Placental epithelial cell (primary cell): ENCODE results near the genes OR5AC2, OR5K4 and CLDND1.

GRCh38 chr3:84805122-84805602, 153.6 kb upstream of the CADM2 start:
- CAGE, long polyA plus RNA, result no peak

GRCh38 chr3:85504230-85505423, 545.8 kb downstream of the CADM2 start:
- CAGE, long polyA plus RNA, result no peak

- CAGE, long polyA plus RNA, result no peak
These were observed 6.1 kb downstream of the VGLL3 start for GRCh38 chr3:86984811-86985346.

- CAGE, long polyA plus RNA, result no peak
These were observed 97.6 kb upstream of the VGLL3 start for GRCh38 chr3:87088487-87088916.

GRCh38 chr3:88121633-88122272, 28.0 kb upstream of the C3orf38 start:
- CAGE, long polyA plus RNA, result no peak

GRCh38 chr3:88151359-88151742, 1.6 kb downstream of the C3orf38 start:
- CAGE, long polyA plus RNA, result no peak

DNA sequence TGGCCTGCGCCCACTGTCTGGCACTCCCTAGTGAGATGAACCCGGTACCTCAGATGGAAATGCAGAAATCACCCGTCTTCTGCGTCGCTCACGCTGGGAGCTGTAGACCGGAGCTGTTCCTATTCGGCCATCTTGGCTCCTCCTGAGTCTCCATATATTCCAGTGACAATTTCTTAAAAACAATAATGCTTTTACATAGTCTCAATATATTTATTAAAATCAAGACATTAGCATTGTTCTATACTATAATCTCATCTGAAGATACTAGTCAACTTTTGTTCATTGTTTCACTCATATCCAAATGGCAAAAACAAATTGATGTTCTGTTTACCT, 244.0 kb downstream of the EPHA3 start:
- CAGE, long polyA plus RNA, result no peak

GRCh38 chr3:97935699-97936022, 36.6 kb downstream of the RIOX2 start:
- CAGE, long polyA plus RNA, result no peak

DNA sequence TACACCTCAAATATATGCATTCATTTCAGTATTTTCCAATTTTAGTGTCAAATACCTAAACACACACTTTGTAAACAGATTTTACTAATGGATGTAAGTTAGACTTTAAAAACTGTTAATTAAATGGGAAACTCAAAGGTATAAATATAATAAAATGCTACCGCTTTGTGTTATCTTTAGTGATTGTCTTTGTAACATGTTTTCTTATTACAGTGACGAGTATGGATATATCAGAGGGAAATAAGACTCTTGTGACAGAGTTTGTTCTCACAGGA, at the start of gene OR5AC2:
Gene OR5AC2 (plus strand): TSS at position 222 of the 275 bp plus-strand sequence.
- CAGE, long polyA plus RNA, result no peak

GRCh38 chr3:98353641-98354051, at the start of gene OR5K4:
Gene OR5K4 (plus strand): TSS chr3:98353854.
- CAGE, long polyA plus RNA, result no peak

DNA sequence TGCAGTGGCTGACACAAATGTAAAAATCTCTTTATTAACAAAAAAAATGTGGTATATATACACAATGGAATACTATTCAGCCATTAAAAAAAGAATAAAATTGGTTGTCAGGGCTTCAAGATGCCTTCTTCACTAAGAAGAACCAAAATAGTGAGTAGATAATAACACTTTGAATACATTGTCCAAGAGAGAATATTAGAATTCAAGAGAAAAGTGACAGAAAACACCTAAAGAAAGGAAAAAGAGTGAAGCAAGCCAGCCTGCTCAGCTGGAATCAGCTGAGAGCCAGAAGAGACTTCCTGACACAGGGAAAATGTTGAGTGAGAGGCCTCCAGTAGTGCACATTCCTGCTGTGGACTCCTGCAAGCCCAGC, 35.1 kb upstream of the OR5K1 start:
- CAGE, long polyA plus RNA, result no peak

- CAGE, long polyA plus RNA, result no peak
These were observed at the start of gene CLDND1 for GRCh38 chr3:98522499-98523356. Gene CLDND1 (minus strand): TSS chr3:98522902.

- CAGE, long polyA plus RNA, result no peak
These were observed 21.4 kb downstream of the GPR15 start for GRCh38 chr3:98553100-98553660.

- CAGE, long polyA plus RNA, result no peak
These were observed 28.9 kb downstream of the CPOX start for GRCh38 chr3:98564340-98565085.

DNA sequence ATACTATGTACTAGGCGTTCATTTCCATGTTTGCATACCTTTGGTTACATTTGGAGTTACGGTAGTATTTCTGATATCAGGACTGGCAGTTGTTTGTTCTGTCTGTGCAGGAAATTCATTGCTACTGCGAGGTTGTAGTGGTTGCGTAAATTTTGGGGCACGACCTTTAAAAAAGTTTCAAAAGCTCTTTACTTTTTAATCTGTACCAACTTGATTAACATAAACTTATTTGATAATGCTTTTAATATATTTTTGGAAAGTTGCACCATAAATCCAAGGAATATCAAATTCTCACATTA, 48.0 kb downstream of the ST3GAL6 start:
- CAGE, long polyA plus RNA, result no peak

DNA sequence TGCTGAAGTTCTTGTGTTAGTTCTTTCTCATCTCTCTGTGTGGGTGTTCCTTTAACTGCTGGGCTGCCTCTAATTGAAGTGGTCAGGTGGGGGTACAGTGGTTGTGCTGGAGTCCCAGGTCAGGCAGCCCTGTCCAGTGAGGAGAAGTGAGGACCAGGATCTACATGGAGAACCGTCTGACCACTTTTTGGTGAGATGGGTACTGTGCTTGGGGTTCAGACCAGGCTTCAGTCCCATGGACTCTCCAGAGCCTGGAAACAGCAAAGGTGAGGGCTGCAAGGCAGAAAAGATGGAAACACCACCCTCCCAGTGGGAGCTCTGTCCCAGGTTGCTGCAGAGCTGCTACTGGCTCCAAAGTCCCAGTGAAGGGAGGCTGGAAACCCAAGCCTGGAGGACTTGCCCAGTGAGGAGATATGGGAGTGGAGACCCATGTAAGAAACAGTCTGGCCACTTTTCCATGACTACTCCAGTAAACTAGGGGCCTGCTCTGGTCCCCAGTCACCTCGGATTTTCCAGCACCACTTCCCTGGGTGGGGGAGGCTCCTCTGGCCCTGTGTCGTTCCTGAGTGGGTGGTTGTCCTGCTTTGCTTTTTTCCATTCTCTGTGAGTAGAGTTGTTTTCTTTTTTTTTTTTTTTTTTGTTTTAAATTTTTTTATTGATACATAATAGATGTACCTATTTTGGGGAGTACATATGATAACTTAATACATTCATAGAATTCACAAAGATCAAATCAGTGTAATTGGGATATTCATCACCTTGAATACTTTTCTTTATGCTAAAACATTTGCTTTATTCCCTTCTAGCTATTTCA, 67.8 kb downstream of the DCBLD2 start:
- CAGE, long polyA plus RNA, result no peak

- CAGE, long polyA plus RNA, result no peak
These were observed 815 bp upstream of the COL8A1 start for GRCh38 chr3:99637377-99638181.

DNA sequence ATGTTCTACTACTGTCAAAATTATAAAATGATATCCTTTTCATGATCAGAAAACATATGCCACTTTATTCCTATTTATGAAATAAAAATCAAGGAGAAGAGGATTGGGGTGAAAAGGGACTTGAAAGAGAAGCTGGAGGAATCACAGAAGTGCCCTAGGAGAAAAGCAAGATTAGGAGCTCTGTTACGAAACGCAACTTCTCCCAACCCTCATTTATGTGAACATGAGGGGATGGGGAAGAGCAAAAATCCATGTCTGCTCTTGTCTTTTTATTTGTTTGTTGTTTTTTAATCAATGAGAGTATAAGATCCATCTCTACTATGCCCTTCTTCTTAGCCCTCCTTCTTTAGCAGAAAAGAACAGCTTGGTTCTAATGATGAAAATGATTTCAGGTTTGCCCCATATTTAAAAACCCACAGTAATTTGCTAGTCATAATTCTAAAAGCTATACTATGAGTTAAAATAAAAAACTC, 2.7 kb downstream of the COL8A1 start:
- CAGE, long polyA plus RNA, result no peak

- CAGE, long polyA plus RNA, result no peak
These were observed 13.2 kb downstream of the COL8A1 start for GRCh38 chr3:99651488-99652053.

GRCh38 chr3:99816944-99817640, 570 bp upstream of the CMSS1 start:
- CAGE, long polyA plus RNA, result no peak